Right cardiac atrium (tissue), 1 donor: ENCODE results near the genes IL5, KIF3A and SEPTIN8.

DNA sequence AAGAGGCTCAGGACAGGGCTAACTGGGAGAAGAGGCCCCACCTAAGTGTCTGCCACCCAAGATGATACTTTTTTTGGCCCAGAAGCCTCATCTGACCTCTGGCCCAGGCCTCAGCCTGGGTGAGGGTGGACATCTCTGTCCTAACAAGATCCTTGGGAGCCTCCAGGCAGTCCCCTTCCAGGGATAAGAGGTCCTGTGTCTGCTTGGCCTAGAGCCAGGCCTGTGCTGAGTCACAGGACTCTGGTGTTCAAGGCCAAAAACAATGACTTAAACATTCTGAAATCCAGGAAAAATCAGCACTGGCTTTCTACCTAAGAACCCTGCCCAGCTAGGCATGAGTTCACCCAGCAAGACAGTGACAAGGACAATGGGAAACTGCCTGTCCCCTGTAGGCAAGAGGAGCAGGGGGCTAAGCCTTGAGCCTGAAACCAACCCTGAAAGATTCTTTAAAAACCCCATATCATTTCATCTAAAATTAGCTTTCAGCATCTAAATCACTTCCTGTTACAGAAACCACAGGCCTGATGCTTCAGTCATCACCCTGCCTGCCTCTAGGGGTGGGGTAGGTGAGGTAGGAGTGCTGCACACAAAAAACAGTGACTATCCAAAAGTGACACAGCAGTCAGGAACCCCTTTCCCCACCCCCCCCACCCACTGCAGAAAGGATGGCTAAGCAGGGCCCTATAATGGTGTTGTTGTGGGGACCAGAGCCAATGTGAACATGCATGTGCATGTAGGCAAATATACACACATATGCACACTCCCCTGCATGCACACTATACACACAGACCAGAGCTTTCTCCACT lies 29.9 kb downstream of the CSF2 start:
- PRO-cap = no peak

GRCh38 chr5:132379856-132380685 lies 10.6 kb downstream of the SLC22A5 start:
- PRO-cap = no peak

DNA sequence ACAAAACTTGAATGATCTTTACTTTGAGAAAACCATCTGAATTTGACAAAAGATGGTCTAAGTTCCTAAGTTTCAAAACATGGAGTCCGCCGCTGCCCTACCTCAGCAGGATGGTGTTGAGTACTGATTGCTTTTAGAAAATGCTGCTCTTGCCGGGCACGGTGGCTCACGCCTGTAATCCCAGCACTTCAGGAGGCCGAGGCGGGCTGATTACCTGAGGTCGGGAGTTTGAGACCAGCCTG lies 42.5 kb downstream of the SLC22A5 start:
- PRO-cap = no peak

DNA sequence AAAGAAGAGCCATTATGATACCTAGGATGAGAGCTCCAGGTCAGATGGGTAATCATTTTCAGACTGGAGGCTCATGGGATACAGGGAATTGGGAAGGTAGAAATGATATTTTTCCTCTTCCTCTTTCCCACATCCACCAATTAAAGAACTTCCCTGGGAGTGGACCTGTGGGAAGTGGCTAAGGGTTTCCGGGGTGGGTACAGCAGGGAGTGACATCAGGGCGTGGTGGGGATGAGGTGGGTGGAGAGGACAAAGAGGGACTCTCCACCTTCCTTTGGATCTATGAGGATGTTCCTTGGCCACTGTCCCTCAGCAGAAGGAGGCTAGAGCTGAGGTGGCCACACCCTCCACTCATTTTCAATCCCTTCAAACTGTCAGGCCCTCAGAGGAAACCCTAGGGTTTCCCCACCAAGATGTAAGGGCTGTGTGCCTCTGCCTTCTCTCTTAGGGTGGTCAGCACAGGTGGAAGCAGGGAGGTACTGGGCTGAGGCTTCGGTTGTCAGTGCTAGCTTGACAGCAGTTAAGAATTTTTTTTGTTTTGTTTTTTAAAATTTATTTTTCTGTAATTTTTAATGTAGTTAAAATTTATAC lies 54.6 kb downstream of the IRF1 start:
- PRO-cap = no peak

GRCh38 chr5:132456191-132456887 lies 34.2 kb downstream of the IRF1 start:
- PRO-cap = no peak

DNA sequence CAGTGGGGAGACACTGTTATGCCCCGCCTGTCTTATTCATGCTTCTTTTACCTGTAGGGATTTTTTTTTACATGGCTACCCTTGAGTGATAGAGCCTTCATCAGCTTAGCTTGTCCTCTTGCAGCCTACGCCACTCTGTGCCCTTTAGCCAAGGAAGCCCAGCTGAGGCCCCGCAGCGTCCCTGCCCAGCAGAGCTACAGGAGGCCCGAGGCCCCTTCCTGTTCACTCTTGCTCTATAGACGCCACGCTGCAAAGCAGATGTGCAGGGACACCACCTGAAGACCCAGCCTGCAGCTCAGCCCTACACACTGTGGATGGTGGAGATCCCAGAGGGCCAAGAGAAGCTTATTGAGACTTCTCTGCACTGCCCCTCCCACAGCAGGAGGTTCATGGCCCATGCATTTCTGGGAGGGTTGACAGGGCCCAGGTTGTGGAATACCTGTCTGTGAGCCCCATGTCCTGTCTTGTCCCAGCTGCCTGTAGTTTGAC lies 33.6 kb downstream of the IRF1 start:
- PRO-cap = no peak

- PRO-cap = no peak
Measured at GRCh38 chr5:132457979-132458613, 32.5 kb downstream of the IRF1 start.

- PRO-cap = no peak
Measured at GRCh38 chr5:132459974-132460794, 30.4 kb downstream of the IRF1 start.

DNA sequence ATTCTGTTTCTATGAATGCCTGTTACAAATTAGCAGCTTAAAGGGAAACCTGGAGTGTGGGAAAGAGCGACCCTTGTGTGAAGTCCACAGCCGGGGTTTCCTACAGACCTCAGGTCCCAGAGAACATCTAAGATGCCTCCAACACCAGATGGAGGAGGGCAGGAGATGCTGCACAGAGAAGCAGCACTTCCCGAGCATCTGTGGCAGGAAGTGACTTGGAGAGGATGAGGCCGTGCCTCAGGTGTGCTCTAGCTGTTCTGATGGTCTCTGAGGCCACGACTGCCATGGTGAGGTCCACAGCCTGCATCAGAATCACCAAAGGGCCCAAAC lies 26.7 kb downstream of the IRF1 start:
- PRO-cap = no peak

DNA sequence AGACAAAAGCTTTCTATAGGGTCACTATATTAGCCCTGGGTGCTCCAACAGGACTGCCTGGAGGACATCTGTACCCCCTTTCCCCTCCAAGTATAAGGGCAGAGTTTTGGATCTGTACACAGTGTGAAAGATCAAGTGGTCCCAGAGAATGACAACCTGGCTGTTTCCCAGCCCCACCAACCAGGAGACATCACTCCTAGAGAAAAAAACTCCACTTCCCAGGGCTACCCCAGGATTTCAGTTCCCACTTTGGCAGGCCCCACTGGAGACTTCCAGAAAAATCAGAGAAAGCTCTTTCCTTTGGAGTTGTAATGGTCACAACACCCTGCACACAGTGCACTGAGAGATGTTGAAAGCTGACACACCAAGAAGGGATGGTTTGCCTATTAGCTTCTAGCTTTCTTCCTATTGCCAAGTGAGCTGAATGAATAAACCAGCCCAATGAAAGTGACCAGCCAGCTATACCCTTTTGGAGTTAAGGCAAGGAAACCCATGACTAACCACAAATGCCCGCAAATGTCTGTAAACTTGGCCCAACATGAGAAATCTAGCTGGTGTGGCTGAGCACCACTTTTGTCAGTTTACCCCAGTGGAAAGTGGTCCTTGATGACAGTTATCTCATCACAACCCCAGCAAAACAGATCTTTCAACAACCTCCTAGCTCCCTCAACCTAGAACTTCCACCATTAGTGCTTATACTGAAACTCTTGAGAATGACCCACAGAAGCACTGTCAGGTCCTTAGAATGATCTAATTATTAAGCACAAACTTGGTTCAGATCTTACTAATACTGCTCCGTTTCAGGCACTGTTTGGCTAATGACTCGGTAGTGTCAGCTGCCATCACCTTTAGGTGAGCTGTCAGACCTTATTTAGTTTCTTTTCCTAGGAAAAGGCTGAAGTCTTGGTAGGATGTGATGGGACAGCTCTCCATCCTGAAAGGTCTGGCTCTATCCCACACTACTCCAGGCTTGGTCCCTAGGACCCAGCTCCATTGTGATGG lies 11.3 kb downstream of the IRF1 start:
- PRO-cap = no peak

DNA sequence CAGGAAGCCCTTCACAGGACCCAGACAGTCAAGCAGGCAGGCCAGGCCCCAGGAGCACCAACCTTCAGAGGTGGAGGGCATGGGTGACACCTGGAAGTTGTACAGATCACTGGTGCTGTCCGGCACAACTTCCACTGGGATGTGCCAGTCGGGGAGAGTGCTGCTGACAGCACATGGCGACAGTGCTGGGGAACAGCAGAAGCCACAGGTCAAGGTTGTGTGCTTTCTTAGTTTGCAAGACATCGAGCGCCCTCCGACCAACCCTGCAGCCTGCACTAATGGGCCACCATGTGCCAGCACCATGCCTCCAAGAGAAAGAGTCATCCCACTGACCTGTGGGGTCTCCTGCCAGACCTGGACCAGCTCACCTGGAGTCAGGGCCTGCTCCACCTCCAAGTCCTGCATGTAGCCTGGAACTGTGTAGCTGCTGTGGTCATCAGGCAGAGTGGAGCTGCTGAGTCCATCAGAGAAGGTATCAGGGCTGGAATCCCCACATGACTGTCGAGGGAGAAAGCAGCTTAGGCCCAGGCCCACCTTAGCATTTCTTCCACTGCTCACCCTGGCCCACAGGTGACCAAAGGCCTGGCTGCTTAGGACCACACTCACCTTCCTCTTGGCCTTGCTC lies 4.3 kb downstream of the IRF1 start:
- PRO-cap = no peak

GRCh38 chr5:132487353-132487611 lies 3.3 kb downstream of the IRF1 start:
- PRO-cap = no peak

- PRO-cap = no peak
Measured at GRCh38 chr5:132488645-132488910, 2.0 kb downstream of the IRF1 start.

DNA sequence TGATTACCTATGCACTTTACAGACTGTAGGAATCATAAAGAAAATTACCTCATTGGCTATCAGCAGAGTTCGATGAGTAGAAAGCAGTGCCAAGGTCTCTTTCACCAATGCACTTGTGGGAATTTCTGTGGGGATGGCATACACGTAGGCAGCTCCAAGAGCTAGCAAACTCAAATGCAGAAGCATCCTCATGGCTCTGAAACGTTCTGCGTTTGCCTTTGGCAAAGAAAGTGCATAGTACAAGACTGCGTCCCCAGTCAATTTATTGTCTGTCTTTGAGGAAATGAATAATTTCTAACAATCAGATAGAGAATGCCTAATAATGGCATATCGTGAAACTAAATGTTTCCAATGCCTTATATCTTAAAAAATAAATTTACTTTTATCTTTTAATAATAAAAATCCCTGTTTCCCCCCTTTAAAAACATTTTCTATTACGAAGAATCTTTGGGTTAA lies at the start of gene IL5:
IL5 (minus strand) TSS at position 236 of the 456 bp plus-strand sequence.
- PRO-cap = no peak

GRCh38 chr5:132736636-132737812 lies at the start of gene KIF3A:
Gene KIF3A (minus strand): TSS chr5:132737546.
- PRO-cap = bidirectional peak, plus-strand start at chr5:132737743, minus-strand start at chr5:132737536

- PRO-cap = no peak
Measured at GRCh38 chr5:132747701-132748445, 647 bp downstream of the CCNI2 start.

GRCh38 chr5:132753181-132753634 lies 6.0 kb downstream of the CCNI2 start:
- PRO-cap = no peak

DNA sequence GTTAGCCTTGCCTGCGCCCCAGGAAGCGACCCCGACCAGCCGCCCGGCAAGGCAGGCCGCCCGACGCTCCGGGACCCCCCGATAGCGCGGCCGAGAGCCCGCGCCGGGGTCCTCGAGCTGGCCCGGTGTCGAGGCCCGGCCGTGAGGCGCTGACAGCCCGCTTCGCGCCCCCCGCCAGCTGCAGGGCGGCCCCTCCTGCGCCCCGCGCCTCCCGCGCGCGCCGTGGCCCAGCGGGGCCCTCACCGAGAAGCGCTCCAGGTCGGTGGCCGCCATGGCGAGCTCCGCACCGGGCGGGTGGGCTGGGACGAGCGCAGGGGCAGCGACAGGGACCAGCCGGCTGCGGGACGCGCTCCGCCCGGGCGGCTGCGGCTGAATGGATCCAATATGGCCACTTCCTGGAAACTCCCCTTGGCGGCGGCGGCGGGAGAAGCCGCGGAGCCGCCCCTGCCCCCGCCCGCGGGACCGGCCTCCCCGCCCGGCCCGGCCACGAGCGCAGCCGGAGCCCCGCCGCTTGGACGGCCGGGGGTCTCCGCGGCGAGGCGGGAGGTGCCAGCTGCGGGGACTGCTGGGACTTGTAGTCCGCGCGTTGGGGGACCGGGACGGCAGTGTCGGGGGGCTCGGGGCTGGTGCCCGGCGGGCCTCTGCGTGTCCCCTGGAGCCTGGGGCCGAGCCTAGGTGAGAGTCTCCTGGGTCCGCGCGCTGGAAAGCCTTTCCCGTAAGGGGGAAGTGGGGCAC lies at the start of gene SEPTIN8:
SEPTIN8 (minus strand) TSS at position 375 of the 735 bp plus-strand sequence.
- PRO-cap = bidirectional peak, plus-strand start at position 575 of the sequence, minus-strand start at position 375 of the sequence

DNA sequence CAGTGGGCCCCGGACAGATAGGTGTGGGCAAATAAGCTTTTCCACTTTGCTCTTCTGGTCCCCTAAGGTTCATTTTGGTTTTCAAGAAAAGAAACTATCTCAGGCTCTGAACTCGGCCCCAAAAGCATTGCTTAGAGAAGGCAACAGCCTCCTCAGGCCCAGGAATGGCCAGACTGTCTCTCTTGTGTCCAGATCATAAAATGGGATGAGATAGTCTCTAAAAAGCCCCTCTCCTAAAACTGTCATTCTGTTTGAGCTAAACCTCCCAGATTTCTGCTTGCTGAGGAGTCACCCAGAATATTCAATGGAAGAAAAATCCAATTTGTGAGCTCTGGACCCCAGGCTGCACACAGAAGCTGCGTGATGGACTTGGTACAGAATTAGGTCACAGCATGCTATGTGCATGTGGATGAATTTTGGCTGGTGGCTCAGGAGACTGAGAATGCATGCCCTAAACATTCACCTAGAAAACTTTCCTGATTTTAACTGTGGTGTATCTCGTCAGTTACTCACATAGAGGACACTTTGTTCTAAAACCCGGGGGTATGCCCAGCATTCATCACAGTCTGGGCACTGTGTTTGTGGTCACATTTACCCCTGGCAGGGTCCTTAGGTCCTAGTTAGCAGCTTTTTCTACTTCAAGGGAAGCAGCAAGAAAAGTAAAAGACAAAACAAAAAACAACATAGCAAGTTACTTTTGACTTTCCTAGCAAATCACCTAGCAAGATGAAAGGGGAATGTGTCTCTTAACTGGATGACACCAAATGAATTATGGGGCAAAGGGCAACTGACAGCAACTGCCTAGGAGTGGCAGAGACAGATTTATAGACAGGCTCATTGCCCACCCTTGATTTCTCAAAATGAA lies 8.1 kb upstream of the SHROOM1 start:
- PRO-cap = no peak

DNA sequence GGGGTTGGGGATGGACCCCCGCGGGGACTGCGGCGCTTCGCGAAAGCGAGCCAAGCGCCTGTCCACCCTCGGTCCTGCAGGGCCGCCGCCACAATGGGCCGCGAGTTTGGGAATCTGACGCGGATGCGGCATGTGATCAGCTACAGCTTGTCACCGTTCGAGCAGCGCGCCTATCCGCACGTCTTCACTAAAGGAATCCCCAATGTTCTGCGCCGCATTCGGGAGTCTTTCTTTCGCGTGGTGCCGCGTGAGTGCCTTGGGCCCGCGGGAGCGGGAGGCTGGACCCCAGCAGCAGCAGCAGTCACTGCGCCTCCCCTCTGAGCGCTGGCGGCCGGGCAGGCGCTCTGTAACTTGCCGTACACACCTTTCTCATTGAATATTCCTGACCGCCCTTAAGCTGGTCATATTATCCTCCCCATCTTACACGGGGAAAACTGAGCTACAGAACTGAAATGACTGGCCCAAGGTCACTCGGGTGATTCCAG lies 389 bp downstream of the UQCRQ start:
- PRO-cap = bidirectional peak, plus-strand start at position 139 of the sequence, minus-strand start at position 95 of the sequence